Skeletal muscle tissue (tissue), 7 donors: ENCODE measurements around a stretch of chr13.

- PRO-cap, 3 experiments: no peak in any of the 3 experiments
- RAMPAGE, long total RNA: no peak
- RRBS, 2 experiments: 82 to 96% methylated on average over 3 of the region's 41 CpGs
These were observed 70.5 kb upstream of the C13orf46 start for GRCh38 chr13:114044247-114044893.

- PRO-cap, 3 experiments: no peak in any of the 3 experiments
- RAMPAGE, long total RNA: no peak
- RRBS, 2 experiments: 17 to 21% methylated on average over 4 of the region's 12 CpGs
These were observed 75.2 kb downstream of the RASA3 start for GRCh38 chr13:114057141-114057626.

GRCh38 chr13:114063974-114064728, 68.3 kb downstream of the RASA3 start:
- PRO-cap, 3 experiments: peak in 2 of 3 experiments; most common plus-strand start chr13:114064314 (in 1); most common minus-strand start chr13:114064166 (in 1)
- RAMPAGE, long total RNA: no peak
- RRBS, 2 experiments: 5 to 6% methylated on average over 4 of the region's 20 CpGs

GRCh38 chr13:114087534-114087879, 44.9 kb downstream of the RASA3 start:
- PRO-cap, 3 experiments: no peak in any of the 3 experiments
- RAMPAGE, long total RNA: no peak
- RRBS, 2 experiments: 93 to 94% methylated on average over 9 of the region's 15 CpGs

- PRO-cap, 3 experiments: no peak in any of the 3 experiments
- RAMPAGE, long total RNA: no peak
- RRBS, 2 experiments: 29 to 31% methylated on average over 3 to 7 of the region's 16 CpGs
These were observed 10.2 kb downstream of the RASA3 start for GRCh38 chr13:114122129-114122675.

DNA sequence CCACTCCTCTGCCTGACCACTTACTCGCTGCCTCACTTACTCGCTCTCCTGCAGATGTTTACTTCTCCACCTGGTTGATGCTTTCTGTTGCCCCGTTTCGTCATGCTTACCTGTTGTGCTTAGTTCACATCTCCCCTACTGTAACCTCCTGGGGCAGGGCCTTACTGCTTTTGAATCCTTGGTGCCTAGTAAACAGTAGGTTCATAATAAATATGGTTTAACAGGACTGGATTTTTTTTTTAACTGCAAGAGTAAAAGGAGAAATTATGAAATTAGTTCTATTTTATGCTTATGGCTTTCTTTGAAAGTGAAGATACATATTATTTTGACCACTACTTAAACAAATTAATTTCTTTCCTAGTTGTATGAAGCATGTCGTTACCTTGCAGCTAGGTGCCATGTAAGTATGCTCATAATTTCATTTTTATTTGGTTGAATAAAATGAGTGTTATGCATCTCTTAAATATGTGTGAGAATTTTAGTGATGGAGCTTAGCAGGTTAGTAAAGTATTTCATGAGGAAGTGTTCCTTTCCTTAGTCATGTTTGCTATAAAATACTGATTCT, 4.0 kb downstream of the CDC16 start:
- PRO-cap, 3 experiments: no peak in any of the 3 experiments
- RAMPAGE, long total RNA: no peak
- RRBS, 2 experiments: no CpG with 5 or more reads among the region's 5 CpGs

GRCh38 chr13:114283582-114284077, 2.2 kb downstream of the UPF3A start:
- PRO-cap, 3 experiments: no peak in any of the 3 experiments
- RAMPAGE, long total RNA: no peak
- RRBS, 2 experiments: no CpG with 5 or more reads among the region's 3 CpGs

DNA sequence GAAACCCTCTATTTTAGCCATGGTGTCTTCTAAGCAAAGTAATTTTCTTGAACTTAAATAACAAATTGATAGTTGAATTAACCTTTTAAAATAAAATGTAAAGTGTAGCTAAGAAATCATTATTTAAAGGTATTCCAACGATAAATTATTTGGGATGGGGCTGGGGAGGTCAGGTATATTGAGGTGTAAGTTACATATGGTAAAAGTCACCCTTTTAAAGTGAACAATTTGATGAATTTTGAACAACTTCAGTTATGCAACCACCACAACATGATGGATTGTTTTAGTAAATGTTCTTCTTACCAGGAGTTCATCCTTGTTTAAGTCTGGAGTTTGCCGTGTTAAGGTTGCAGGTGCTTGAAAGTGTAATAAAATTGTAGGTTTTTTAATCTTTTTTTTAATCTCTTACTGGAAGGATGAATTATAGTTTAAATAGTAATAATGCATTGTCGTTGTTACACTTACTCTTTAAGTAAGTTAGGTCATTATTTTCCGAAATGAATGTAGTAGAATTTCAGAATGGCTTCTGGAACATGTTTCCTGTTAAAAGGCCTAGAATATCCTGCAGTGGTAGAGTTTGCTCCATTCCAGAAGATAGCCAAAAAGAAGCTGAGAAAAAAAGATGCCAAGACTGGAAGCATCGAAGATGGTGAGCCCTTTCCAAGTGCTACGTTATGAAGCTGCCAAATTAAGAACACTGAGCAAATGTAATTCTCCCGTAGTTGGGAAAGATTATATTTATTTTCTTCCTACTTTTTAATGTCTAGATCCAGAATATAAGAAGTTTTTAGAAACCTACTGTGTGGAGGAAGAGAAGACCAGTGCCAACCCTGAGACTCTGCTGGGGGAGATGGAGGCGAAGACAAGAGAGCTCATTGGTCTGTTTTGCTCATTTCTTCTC, 4.6 kb downstream of the UPF3A start:
- PRO-cap, 3 experiments: no peak in any of the 3 experiments
- RAMPAGE, long total RNA: no peak
- RRBS, 2 experiments: no CpG with 5 or more reads among the region's 8 CpGs

- PRO-cap, 3 experiments: no peak in any of the 3 experiments
- RAMPAGE, long total RNA: no peak
- RRBS, 2 experiments: no CpG with 5 or more reads among the region's 4 CpGs
These were observed 25.4 kb downstream of the CHAMP1 start for GRCh38 chr13:114339730-114340057.